CMK (cell line): ENCODE measurements around the gene TNFRSF14.

DNA sequence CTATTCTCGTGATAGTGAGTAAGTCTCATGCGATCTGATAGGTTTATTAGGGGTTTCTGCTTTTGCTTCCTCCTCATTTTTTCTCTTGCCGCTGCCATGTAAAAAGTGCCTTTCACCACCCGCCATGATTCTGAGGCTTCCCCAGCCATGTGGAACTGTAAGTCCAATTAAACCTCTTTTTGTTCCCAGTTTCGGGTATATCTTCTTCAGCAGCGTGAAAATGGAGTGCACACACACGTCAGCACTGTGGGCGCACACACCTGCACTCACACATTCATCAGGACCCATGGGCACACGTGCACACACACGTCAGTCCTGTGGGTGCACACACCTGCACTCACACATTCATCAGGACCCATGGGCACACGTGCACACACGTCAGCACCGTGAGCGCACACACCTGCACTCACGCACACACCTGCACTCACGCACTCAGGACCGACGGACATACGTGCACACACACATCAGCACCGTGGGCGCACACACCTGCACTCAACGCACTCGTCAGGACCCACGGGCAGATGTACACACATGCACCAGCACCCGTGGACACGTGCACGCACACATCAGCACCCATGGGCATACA, 49.4 kb downstream of the SKI start:
- RRBS: no CpG with 5 or more reads among the region's 27 CpGs

GRCh38 chr1:2296066-2296467, 67.9 kb downstream of the SKI start:
- RRBS: no CpG with 5 or more reads among the region's 8 CpGs

DNA sequence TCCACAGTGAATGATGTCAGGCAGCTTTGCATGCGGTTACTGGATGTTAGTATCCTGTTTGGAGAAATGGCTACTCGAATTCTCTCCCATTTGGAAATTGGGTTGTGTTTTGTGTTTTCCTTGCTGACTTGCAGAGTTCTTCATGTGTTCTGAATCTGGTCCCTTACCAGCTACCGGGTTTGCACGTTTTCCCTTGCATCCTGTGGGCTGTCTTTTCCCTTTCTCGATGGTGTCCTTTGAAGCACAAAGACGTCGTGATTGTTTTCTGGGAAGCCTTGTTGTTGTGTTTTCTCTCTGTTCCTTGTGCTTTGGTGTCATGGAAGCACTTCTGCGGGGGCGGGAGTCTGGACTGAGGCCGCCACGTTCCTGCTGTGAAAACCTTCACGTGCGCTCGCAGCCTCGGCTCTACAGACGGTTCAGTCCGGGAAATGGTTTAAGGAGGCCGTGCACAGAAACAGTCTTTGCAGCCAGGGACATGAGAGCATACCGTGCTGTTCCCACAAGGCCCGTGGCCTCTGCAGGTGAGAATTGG, 68.4 kb downstream of the SKI start:
- RRBS: no CpG with 5 or more reads among the region's 20 CpGs

- RRBS: 100% methylated on average over 2 of the region's 21 CpGs
Measured at GRCh38 chr1:2303773-2304050, 75.6 kb downstream of the SKI start.

GRCh38 chr1:2306676-2307567, 78.8 kb downstream of the SKI start:
- RRBS: no CpG with 5 or more reads among the region's 67 CpGs

DNA sequence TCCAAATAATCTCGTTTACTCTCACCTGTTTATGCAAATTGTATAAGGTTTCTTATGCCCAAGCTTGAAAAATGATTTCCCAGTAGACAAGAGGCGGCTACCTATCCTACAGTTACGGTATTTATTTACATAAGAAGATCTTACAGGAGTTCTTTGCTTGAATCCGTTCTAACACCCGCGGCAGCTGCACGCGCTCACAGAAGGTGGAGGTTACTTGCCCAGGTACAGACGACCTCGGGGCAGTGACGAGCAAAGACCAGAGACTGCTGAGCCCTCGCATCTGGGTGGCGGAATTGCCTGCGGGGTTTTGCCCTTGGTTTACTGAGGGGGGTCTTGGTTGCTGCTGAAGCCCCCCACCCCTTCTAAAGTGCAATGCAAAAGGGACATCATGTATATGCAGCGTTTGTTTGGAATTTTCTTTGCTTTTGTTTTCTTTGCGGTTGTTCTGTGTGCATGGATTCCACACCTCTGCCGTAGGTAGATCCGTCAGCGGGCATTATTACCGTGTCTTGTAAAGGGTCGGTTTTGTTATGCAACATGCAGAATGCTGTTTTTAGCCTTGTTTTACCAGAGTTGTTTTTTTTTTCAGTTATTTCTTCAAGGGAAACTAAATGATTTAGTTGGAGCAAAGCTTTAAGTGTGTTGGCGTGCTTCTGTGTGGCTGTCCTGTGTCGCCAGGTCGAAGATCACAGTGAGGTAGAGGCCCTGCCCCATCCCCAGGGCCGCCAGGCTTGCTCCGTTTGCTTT, 80.1 kb downstream of the SKI start:
- RRBS: no CpG with 5 or more reads among the region's 26 CpGs

GRCh38 chr1:2322913-2323417, 68.4 kb downstream of the MORN1 start:
- RRBS: 90% methylated on average over 4 of the region's 32 CpGs

DNA sequence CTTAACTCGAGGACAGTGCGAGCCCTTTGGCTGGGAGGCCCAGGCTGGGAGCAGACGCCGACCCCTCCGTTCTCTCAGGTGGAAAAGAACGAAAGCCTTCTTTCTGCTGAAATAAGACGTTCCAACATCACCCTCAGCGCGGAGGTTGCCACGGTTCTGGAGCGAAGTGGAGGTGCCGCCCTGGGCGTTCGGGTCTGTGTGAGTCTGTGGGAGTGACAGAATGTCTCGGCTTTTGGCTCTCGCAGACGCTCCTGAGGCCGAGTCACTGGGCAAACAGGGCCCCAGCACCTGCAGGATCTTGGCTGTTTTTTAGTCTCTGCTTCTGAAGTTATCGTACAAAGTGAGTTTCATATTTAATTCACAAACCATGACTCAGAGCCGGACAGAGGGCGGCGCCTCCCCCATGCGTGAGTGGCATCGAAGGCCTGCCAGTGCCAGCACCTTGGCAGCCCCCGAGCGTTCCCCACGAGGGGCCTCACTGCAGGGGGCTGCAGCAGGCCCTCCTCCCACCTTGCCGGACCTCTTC, 56.6 kb downstream of the MORN1 start:
- RRBS: no CpG with 5 or more reads among the region's 28 CpGs

DNA sequence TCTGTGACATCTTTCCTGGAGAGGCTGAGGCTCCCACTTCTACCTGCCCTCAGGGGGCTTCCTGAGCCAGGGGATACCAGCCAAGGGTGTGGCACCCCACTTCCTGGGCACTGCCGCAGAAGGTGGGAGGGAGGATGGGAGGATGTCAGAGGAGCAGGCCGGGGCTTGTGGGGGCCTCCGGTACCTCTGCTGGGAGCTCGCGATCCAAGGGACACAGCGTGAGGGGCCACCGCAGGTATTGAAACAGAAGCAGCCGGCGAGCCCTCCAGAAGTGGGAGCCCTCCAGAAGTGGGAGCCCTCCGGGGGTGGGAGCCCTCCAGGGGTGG, 15.1 kb upstream of the PEX10 start:
- RRBS: 77% methylated on average over 7 of the region's 10 CpGs

DNA sequence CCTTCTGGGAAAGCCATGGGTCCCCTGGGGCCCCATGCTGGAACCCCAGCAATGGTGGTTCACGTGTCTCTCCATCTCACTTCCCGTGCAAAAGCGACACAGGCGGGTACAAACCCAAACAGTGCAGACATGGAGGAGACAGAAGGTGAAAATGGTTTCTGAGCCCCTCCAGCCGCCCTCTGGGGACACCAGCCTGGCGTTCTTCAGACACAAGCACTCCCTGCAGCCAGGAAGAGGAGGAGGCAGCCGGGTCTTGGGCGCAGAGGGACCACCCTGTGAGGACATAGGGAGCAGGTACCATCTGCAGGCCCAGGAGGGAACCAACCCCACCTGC, 5.7 kb upstream of the TNFRSF14 start:
- RRBS: no CpG with 5 or more reads among the region's 8 CpGs

DNA sequence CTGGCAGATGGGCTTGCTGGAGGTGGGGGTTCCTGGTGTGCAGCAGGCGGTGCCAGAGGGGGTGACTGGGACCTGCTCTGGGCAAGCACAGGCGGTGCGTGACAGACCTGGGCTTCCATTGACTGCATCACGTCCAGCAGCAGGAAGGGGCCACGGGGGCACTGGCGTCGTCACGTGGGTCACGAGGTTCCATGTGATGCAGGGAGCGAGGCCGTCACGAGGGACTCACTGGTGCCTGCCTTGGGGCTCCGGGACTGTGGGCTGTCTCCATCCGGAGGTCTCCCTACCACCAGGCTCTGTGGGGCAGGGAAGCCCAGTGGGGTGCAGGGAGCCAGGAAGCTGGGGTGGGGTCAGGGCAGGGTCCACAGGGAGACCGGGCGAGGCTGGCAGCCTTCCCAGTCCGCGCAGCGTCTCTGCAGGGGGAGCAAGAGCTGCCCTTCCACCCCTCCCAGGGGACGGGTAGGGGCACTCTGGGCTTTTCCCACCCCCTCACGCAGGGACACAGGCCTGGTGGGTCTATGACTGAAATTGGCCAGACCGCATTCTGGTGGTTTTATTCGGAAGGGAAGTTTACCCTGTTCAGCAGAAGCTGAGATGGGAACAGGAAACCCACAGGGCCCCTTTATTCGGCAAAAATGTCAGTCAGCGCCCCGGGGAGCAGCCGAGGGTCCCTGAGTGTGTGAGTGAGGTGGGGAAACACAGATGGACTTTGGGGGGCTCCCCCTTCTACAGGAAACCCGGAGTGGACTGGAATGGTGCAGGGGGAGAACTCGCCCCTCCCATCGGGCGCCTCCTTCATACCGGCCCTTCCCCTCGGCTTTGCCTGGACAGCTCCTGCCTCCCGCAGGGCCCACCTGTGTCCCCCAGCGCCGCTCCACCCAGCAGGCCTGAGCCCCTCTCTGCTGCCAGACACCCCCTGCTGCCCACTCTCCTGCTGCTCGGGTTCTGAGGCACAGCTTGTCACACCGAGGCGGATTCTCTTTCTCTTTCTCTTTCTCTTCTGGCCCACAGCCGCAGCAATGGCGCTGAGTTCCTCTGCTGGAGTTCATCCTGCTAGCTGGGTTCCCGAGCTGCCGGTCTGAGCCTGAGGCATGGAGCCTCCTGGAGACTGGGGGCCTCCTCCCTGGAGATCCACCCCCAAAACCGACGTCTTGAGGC, at the start of gene TNFRSF14:
Gene TNFRSF14, plus strand, starts transcription at position 798 of the 1,158 bp plus-strand sequence.
- RRBS: 1% methylated on average over 9 of the region's 45 CpGs

DNA sequence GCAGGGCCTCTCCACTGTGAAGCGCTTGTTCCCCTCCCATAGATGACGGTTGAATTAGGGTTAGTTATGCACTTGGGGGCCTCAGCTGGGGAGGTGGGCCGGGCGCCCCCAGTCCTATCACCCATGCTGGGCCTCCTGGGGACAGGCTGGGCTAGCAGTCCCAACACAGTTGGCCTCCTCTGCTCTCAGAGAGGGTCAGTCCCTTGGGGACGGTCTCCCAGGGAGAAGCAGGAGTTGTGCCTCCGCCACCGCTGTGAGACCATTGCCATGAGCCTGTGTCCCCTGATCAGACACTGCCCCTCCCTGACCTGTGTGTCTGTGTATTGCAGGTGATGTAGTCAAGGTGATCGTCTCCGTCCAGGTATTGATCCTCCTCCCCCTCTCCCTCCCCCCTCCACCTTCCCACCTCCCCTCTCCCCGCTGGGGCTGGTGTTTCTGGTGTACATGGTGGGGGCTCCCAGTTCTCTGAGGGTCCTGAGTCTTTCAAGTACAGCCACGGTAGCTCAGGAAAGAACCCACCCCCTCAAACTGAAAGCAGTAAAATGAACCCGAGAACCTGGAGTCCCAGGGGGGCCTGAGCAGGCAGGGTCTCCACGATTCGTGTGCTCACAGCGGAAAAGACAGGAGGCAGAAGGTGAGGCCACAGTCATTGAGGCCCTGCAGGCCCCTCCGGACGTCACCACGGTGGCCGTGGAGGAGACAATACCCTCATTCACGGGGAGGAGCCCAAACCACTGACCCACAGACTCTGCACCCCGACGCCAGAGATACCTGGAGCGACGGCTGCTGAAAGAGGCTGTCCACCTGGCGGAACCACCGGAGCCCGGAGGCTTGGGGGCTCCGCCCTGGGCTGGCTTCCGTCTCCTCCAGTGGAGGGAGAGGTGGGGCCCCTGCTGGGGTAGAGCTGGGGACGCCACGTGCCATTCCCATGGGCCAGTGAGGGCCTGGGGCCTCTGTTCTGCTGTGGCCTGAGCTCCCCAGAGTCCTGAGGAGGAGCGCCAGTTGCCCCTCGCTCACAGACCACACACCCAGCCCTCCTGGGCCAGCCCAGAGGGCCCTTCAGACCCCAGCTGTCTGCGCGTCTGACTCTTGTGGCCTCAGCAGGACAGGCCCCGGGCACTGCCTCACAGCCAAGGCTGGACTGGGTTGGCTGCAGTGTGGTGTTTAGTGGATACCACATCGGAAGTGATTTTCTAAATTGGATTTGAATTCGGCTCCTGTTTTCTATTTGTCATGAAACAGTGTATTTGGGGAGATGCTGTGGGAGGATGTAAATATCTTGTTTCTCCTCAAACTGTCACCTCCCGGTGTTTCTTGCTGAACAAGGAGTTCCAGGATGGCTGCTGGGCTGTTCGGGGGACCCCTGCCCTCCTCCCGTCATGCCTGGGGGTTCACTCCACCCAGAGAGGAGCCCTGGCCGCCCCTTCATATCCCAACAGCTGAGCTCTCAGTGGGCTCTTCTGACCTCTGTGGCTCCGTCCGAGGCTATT, 6.9 kb downstream of the TNFRSF14 start:
- RRBS: no CpG with 5 or more reads among the region's 44 CpGs

GRCh38 chr1:2592638-2593169, 6.1 kb downstream of the PRXL2B start:
- RRBS: 24% methylated on average over 7 of the region's 19 CpGs

GRCh38 chr1:2840085-2840397, 38.5 kb upstream of the TTC34 start:
- RRBS: no CpG with 5 or more reads among the region's 7 CpGs

DNA sequence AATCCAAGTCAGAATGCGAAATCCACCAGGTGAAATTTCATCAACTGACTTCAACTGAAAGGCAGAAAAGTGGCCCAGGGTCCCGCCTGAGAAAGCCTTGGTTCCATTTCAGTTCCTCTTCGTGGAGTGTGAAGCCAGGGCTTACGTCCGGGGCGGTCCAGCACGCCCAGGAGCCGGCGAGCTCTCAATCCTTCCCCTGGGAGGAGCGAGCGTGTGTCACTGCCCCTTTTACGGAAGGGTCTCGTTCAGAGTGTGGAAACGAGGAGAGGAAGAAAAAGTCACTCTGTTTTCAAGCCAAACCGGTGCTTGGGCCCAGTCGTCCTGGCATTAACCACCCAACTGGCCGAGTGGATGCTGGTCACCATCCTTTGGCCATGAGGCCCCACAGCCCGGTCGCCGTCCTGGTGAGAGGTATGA, 93.9 kb upstream of the ACTRT2 start:
- RRBS: 92% methylated on average over 3 of the region's 20 CpGs

GRCh38 chr1:3066027-3066649, 2.9 kb upstream of the PRDM16 start:
- RRBS: no CpG with 5 or more reads among the region's 13 CpGs

- RRBS: 74% methylated on average over 81 of the region's 124 CpGs
Measured at GRCh38 chr1:3069951-3070794, 1.2 kb downstream of the PRDM16 start.

DNA sequence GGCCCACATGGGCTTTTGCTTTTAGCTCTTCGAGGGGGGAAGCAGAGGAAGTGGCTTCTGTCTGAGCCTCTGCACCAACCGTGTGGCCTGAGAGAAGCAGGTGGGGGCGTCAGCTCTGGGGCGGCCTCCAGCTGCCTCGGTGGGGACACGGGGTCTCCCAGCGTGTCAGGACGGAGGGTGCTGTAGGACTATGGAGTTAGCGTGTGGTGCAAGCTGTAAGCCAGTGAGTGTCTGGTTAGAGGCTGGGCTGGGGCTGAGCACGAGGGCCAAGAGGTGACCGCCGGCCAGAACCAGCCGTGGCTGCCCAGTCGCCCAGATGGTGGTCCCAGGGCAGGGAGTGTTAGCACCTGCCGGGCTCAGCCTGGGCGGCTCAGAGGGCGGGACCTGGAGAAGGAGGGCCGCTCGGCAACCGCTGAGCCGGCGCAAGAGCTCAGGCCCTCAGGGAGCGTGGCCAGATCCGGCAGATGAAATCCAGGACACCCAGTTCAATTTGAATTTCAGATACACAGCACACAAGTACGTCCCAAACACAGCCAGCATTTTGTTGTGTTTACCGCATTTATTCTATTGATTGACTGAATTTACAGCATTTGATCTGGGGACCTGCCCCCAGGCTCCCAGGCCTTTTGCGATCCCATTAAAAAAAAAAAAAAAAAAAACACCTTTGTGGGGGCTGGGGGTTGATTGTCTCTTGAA, 87.9 kb downstream of the PRDM16 start:
- RRBS: 87% methylated on average over 9 of the region's 27 CpGs

GRCh38 chr1:3185963-3186964, 117.3 kb downstream of the PRDM16 start:
- RRBS: 94% methylated on average over 20 of the region's 61 CpGs

DNA sequence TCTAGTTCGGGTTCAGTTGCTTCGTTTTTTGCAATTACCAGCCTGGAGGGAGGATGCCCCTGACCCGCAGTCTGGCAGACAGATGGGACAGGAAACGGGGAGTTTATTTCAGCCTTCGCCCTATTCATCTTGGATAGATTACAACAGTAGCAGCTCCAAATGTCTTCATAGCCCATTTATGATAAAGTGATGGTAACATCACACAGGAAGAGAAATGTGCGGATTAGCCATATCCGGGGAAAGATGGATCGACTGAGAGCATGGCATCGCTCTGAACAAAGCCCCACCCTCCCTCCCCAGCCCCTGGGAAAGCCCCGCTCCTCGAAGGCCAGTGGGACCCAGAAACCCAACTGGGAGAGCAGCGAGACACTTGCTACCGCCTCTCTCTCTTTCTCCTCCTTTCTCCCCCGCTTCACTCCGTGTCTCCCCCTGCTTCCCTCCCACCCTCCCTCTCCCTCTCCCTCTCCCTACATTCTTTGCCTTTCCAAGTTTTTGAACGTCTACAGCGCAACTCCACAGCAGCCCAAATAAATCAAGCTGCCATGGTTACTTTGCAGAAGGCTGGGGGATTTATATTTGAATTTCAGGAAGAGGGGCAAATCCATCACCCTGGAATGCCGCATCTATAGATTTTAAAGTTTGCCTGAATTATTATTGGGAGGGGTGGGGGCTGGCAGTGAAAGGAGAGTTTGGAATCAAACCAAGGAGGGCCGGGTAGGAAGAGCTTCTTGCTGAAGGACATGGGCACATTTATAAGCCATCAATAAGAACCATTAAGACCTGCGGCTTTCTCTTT, 139.5 kb upstream of the ARHGEF16 start:
- RRBS: no CpG with 5 or more reads among the region's 20 CpGs